Trachea (tissue), 1 donor: ENCODE data around the genes NOC3L and TCTN3.

GRCh38 chr10:94362018-94363371 is at the start of gene NOC3L:
Gene NOC3L (minus strand): TSS chr10:94362939.
- PRO-cap = unidirectional peak, minus-strand start at chr10:94362910; unidirectional peak, minus-strand start at chr10:94362982

GRCh38 chr10:94680294-94680950 is 3.1 kb upstream of the CYP2C18 start:
- PRO-cap = no peak

DNA sequence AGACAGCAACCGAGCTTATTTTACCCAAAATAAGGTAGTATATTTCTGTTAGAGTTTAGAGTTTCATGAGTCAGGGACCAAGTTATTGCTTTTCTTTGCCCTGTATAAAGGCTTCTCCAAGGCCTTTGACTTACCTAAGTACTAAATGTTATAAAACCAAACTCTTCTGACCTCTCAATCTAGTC is 1.9 kb upstream of the CYP2C9 start:
- PRO-cap = no peak

DNA sequence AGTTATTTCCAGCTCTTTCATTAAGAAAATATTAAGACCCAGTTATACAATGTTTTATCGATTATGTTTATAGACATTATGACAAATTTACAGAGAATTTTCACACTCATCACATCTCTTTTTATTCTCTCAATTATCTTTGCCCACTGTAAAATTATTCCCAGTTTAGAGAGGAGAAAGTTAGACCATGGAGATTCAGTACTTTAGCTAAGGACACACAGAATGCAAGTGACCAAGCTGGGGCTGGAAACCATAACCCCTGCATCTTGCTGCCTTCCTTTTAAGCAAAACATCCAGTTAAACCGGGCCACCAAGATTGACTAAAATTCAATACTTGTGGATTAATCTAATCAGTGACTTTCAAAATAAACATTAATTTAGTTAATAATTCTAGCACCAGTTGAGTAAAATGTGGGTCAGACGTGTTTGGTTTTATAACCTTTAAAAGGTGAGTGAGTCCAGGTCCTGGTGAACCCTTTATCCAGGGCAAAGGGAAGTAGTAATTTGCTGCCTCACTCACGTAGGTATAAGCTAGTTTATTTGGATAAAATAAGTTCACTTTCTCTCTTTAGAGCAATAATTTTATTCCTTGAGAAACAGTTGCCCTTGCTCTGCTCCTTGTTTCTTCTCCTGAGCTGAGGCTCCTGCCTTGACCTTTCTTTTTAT is 1.9 kb upstream of the CYP2C8 start:
- PRO-cap = no peak

DNA sequence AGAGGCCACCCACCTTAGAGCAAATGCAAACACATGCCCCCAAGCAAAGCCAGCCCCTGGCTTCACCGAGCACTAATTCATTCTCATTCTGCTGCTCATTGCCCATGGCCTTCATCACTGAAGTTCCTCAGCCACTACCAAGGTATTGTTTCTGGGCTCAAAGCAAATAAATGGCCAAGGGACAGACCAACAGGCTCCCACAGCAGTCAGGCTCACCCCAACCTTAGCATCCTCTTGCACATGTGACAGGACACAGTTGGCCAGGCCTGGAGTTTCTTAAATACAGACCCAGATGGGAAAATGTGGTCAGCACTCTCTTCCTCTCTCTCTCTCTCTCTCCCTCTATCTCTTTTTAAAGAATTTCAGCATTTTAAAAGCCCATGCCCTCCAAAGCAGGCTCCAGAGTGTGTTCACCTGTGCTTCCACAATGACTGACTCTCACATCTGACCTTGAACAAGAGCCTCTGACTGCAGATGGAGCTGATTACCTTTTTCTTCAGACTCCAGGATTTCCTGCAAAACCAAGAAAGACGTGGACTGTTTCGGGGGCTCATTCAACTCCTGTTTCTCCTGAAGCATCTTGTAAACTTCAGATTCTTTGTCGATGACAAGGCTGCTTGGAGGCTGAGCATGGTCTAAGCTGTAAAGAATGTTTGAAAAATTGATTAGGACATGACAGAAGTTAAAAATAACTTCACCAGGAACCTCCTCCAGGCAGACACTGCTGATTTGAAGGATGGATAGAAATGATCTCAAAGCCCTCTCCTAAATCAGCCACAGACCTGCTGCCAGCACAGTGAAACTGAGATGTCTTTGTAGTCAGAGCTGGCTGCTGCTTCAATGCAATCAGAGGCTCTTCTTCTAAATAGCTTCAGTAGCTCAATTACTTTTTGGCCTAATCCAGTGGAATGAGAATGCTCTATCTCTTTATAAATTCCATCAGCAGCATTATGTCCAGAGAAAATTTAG is 43.8 kb downstream of the PDLIM1 start:
- PRO-cap = no peak

GRCh38 chr10:95266514-95267291 is 24.1 kb downstream of the PDLIM1 start:
- PRO-cap = no peak

GRCh38 chr10:95268302-95268917 is 22.4 kb downstream of the PDLIM1 start:
- PRO-cap = bidirectional peak, plus-strand start at chr10:95268722, minus-strand start at chr10:95268508

GRCh38 chr10:95275519-95275945 is 15.3 kb downstream of the PDLIM1 start:
- PRO-cap = no peak

- PRO-cap = no peak
These were observed 10.1 kb downstream of the PDLIM1 start for GRCh38 chr10:95280673-95281153.

DNA sequence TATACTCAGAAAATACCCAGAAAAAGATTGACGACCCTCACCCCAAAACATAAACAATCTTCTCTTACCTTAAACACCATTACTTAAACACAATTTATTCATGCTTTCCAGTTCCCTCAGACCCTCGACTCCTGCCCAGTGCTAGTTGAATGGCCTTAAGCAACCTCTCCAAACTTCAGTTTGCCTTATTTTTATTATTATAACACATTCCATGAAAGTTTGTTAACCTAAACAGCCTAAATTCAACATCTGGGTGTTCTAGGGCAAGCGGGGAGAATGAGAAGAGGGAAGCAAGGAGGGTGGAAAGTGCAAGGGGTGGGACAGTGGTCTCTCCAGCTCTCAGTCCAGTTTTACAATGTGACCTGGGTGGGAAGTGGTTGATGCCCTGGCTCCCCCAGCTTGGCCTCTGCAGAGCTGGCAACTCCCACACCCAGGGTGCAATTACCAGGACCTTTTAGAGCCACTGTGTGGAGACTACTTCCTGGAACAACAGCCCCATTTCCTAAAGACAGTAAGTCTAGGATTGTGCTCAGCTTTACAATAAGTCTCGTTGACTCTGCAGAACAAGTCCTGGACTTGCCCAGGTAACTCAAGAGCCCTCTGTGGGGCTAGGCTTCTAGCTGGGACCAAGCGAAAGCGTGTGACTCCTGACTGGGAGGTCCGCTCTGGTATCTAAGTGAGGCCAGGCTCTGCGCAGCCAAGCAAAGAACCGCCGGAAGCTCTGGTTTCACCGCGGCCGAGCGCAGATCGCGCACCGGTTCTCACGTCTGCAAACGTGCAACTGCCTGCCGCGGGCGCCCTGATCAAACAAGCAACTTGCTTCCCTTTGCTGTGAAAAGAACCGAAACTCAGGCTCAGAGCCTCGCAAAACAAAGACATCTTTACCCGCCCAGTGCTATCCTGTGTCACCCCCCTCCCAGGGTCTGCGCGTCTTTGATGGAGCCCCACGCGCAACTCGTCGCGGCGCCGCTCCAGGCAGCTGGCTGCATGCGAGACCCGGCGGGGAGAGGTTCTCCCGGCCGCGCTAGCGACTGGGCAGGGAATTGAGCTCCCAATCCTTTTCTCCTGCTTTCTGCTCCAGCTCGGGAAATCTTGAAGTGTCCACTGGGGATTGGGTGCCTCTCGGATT is 4.2 kb upstream of the PDLIM1 start:
- PRO-cap = no peak

GRCh38 chr10:95377560-95378459 is 87.0 kb upstream of the PDLIM1 start:
- PRO-cap = no peak

DNA sequence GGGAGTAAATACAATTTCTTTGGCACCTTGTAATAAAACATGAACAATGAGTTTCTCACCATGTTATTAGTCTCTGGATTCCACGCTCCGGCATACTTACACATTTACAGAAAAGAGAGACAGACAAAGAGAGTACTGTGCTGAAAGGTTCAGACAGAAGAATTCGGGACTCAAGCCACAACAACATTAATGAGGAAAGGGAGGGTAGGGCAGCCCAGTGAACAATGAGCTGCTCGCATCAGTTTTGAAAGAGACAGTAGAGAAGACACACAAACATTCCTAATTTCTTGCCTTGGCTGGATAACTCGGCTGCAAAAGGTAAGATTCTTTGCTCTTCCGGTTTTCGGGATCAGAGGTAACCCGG is 124.4 kb upstream of the PDLIM1 start:
- PRO-cap = unidirectional peak, plus-strand start at position 247 of the sequence

DNA sequence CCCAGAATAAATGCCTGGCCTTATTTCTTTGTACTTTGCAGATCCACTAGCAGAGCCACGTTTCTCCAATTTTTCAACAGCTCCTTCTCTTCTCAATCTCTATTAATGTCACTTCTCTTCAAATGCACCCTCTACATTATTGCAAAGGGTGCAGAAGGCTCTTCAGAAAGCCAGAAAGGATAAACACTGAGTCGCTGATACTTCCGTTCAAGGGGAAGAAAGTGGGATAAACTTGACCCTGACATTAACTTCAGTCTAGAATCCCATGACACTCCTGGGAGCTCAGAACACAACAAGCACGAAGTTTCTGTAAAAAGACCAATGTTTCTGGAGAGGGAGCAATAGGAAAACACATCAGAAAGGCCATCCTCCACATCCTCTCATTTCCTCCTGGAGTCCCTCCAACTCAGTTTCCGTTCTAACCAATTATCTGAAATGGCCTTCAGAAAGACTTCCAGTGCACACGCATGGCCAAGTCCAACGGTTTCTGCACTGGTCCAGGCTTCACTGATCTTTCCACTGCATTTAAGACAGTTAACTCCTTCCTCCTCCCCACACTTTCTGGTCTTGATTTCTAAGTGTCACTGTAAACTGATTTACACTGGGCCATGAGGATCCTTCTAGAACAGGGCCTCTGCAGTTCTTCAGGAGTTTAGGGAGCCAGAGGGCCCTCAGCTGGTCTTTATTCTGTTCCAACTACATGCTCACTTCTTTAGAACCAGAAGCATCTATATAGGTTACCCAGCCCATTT is 113.4 kb downstream of the SORBS1 start:
- PRO-cap = no peak

DNA sequence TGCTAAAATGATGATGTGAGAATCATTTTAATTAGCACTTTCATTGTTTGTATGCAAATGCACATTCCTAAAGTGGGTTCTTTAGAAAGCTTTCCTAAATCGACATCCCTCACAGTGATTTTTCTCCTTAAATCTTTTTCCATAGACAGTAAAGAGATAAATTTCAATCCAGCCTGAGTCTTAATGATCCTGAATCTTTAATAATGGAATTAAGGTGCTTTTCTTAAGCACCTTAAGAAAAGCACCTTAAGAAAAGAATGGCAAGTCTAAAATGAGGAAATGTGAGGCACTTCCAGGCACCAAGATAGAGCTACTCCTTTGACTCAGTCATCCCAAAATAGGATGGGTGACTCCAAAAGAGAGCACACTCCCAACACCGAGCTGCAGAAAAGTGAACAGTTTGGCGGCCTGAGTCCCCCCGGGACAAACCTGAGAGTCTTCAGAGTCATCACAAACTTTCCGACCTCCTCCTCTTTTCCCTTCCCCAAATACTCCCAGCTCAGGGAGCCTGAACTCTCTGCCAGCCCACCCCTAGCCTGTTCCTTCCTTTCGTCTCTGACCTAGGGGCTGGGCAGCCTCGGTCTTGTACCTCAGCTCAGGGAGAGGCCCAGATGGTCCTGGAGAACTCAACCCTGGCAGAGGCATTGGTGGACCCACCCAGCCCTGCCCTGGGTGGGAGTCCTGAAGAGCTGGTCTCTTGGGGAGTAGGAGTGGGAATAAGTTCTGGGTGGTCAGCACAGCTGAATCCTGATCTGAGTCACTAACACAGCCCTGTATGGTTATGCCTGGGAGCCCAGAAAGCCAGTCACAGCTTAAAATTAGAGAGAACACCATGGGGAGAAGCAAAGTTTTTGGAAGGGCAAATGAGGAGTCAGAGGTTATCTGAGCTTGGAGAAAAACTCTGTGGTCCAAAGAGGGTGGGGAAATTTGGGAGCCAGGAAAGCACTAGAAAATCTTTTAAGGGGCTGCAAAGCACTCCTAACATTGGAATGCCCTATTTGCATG is 84.2 kb downstream of the SORBS1 start:
- PRO-cap = bidirectional peak, plus-strand start at position 386 of the sequence, minus-strand start at position 381 of the sequence

DNA sequence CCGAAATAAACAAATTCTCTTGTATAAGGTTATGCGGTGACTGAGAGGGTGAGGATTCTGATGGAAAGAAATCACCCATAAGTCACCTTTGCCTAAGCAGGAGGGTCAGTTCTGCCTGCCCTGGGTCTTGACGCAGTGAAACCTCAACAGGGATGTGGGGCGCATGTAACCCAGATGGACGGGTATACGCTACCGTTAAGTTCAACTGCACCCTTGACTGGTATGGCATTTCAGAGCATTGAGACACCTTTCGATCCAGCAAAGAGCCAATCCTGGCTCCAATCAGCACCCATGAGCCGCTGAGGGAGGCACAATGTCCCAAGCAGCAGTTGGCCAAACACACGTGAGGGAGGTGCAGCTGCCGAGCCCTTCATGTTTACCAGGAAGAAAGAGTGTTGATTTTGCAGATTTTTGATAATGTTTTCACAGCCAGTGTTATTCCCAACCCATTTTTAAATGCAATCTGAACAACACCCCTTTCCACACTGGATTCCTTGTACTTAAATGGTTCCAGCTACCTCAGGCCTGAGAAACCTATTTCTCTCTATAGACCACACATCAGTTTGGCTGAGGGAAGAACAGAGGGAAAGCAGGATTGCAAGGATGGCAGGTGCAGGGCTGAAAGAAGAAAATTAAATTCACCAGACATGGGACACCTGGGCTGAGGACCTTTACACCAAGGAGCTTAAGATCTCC is 48.0 kb downstream of the SORBS1 start:
- PRO-cap = no peak

- PRO-cap = no peak
These were observed 21.5 kb downstream of the SORBS1 start for GRCh38 chr10:95539602-95540170.

DNA sequence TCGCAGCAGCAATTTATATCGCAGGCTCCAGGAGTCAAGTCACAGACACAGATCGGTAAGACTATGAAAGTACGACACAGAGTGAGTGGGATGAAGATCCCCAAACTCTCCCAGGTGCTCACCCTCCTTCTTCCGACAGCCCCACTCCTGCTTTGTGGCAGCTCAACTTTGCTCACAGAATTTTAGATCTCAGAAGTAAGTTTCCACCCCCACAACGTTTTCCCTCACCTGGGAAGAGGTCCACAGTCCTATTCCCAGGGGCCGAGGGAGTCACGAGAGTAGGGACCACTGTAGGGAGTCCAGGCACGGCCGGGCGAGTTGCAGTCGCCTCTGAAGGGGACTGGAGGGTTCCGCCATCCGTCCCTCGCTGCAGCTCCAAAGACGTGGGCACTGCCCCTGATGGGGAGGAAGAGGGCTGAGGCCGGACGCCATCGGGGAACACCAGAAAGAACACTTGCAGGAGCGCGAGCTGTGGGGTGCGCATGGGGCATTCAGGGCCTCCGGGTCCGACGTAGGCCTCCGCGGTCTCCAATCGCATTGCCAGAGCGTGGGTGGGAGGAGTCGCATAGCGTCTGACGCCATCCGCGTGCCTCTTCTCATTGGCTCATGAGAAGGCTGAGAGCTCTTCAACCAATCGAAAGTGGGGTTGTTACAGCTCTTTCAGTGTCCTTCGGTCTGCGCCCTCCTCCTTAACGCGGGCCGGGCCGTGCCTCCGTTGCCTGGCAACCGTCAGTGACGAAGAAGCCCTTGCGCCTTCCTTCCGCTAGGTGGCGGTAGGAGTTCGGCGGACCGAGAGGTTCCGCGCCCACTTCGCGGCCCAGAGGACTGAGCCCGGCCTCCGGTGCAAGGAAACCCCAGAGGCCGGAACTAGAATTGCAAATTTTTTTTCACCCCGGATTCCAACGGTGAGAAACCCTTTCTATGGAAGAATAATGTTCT is at the start of gene TCTN3:
Gene TCTN3, minus strand, starts transcription at position 512 of the 939 bp plus-strand sequence.
- PRO-cap = bidirectional peak, plus-strand start at position 654 of the sequence, minus-strand start at position 530 of the sequence

GRCh38 chr10:95793640-95793978 is 37.6 kb downstream of the ENTPD1 start:
- PRO-cap = no peak

DNA sequence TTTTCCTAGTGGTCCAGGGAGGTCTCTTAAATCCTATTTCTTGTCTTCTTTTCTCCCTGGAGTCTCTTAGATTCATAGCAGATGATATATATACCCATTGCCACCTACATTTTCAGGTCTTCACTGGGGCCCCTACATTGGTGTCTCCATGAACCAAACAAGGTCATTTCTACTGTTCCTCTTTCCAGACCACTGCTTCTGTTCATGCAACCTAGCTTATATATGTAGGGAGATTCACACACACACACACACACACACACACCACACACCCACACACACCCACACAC is 70.1 kb upstream of the CC2D2B start:
- PRO-cap = no peak

- PRO-cap = no peak
These were observed 33.3 kb upstream of the CC2D2B start for GRCh38 chr10:95874205-95875180.